Metastatic Breast Carcinoma in the Brain (tissue), 10 donors: ENCODE measurements around a stretch of chr2.

- PRO-cap, 10 experiments: no peak in any of the 10 experiments
Observed at GRCh38 chr2:241915376-241915978, 15.2 kb upstream of the FAM240C start.

- PRO-cap, 10 experiments: peak in 1 of 10 experiments; most common plus-strand start chr2:242070186 (in 1)
Observed at GRCh38 chr2:242069754-242070303, 169.6 kb upstream of the FAM240C start.

- PRO-cap, 10 experiments: no peak in any of the 10 experiments
Observed at GRCh38 chr2:242085020-242085801, 184.9 kb upstream of the FAM240C start.